LHCN-M2 (cell line): ENCODE results near the genes OR2A25, OR2A2, OR2A1, ARHGEF5 and NOBOX.

GRCh38 chr7:142815097-142815476 lies 39.8 kb upstream of the EPHB6 start:
- RAMPAGE, long total RNA, result no peak

DNA sequence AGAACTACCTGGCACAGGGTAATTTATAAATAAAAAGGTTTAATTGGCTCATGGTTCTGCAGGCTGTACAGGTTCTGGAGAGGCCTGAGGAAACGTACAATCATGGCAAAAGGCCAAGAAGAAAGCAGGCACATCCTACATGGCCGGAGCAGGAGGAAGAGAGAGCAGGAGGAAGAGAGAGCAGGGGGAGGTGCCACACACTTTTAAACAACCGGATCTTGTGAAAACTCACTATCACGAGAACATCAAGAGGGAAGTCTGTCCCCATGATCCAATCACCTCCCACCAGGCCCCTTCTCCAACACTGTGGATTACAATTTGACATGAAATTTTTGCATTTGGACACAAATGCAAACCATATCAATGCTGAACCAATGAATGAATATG lies 6.1 kb downstream of the TRPV5 start:
- RAMPAGE, long total RNA, result no peak

DNA sequence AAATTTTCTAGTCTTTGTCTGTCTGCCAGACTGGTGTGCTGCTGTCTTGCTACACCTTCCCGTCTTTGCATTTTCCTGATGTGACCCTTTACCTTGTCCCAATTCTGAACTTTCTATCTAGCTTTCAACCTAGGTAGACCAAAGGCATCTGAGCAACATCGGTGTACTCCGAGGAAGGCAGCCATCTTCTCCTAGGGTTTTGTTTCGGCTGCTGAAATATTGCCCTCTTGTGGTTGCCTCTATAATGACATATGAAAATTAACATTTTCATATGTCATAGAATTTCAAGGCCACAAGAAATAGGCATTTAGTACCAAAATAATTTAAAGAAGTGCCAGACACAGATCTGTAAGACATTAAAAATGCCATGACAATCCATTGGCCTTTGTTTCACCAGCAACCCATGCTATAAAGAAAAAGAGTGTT lies 23.5 kb downstream of the OR9A2 start:
- RAMPAGE, long total RNA, result no peak

GRCh38 chr7:143172397-143172797 lies 10.8 kb upstream of the TAS2R39 start:
- RAMPAGE, long total RNA, result no peak

DNA sequence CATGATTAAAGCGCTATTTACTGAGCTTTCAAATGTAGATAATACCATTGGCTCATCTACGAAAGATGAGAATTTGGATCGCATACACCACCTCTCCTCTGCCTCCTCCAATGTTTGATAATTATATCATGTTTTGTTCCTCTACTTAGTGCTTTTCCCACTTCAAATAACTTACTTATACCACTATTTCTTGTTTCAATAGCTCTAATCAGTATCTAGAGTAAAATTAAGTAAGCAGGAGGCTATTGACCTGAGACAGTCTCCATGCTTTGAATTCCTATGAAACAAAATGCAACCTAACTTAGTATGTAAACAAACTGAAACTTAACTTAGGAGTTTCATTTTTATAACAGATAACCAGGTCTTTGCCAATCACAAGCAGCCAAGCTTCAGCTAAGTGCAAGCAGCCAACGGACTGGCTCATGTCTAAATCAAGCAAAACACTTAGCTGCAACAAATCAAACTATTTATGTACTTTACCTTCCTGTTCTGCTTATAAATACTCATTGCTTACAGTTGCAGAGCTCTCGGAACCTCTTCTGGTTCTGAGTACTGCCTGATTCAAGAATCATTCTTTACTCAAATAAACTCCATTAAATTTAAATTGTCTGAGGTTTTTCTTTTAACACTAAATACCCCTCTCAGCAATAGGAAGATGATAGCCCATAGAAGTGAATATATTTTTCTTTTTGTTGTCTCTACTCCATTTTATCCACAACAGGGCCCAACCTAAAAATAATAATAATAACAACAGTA lies 4.4 kb upstream of the GSTK1 start:
- RAMPAGE, long total RNA, result no peak

GRCh38 chr7:143268607-143269769 lies 5.7 kb downstream of the GSTK1 start:
- RAMPAGE, long total RNA, result no peak

- RAMPAGE, long total RNA, result no peak
Measured at GRCh38 chr7:143283215-143283880, 1.4 kb upstream of the TMEM139 start.

DNA sequence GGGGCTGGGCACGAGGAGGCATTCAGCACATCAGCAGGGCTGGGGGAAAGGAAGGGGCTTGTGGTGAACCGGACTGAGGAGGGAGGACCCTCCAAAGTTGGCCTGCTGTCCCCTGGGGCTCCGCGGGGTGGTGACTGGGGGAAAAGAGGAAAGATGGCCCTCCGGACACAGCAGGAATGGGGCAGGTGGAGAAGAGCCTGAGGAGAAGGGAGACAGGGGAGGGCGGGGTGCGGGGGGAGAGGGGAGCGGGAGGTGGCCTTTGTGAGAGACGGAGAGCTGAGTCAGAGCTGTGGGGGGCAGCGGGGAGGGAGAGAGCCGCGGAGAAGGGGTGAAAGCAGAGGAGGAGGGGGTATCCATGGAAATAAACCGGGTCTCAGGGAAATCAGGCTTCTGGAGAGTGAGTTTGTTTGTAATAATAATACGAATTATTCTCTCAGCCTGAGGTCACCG lies 1.4 kb downstream of the FAM131B start:
- RAMPAGE, long total RNA, result no peak

DNA sequence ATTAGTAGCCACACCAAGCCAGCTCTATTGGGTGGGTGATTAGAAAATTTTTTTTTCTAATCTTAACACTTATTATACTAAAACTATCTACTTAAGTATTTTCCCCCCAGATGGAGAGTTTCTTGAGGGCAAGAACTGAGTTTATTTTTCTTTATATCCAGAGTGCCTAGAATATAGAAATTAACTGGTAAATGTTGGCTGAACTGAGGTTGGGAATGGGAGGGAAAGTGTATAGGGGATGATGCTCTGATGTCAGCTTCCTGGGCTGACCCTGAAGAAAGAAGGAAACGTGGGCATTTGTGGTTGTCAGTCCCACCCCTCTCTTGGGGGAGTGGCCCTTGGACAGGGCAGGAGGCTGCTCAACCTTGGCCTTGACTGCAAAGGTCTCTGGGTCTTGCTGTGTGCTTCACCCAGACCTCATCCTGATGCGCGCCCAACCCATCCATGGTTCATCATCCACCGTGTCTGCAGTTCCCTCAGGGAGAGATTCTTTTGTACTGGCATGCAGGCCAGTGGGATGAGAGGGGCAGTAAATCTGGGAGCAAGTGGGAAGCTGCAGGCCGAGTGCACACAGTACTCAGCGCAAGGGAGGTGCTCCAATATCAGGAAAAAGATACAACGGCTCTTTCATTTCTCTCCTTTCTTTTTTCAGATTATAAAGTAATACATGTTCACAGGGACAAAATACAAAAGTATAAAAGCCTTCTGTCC lies 4.8 kb upstream of the ZYX start:
- RAMPAGE, long total RNA, result no peak

DNA sequence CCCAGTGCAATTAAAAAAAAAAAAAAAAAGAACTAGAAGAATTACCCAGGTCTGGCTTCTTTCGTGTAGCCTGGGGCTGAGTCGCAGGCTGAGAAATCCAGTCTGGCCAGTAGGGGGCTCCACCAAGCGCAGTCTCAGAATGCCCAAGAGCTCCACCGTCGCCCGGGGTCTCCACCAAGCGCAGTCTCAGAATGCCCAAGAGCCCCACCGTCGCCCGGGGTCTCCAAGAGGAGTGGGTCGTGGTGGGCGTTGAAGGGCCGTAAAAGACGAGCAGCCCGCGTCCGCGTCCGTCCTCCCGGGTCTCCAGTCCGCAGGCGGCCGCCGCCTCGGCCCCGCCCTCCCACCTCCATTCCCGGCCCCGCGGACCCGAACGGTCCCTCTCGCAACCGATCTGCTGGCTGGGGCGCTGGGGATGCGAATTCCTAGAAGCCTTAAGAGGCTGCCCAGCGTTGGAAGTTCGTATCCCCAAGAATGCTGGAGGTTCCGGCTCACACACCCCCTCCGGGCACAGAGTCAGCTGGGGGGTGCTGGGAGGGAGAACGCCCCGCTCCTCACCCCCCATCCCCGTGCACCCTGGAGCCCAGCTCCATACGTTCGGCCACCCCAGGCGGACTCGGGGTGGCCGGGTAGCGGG lies 807 bp upstream of the ZYX start:
- RAMPAGE, long total RNA, result no peak

DNA sequence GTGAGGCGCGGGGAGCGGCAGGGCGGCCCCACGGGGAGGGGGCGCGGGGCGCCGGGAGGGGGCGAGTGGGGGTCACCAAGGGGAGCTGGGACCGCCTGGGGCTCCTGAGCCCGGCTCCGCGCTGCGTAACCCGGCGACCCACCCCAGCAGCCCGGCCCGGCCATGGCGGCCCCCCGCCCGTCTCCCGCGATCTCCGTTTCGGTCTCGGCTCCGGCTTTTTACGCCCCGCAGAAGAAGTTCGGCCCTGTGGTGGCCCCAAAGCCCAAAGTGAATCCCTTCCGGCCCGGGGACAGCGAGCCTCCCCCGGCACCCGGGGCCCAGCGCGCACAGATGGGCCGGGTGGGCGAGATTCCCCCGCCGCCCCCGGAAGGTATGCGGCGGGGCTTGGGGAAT lies 261 bp downstream of the ZYX start:
- RAMPAGE, long total RNA, result no peak

GRCh38 chr7:143390982-143391768 lies 10.0 kb downstream of the ZYX start:
- RAMPAGE, long total RNA, result no peak

GRCh38 chr7:143436518-143437187 lies 6.6 kb upstream of the TAS2R60 start:
- RAMPAGE, long total RNA, result no peak

DNA sequence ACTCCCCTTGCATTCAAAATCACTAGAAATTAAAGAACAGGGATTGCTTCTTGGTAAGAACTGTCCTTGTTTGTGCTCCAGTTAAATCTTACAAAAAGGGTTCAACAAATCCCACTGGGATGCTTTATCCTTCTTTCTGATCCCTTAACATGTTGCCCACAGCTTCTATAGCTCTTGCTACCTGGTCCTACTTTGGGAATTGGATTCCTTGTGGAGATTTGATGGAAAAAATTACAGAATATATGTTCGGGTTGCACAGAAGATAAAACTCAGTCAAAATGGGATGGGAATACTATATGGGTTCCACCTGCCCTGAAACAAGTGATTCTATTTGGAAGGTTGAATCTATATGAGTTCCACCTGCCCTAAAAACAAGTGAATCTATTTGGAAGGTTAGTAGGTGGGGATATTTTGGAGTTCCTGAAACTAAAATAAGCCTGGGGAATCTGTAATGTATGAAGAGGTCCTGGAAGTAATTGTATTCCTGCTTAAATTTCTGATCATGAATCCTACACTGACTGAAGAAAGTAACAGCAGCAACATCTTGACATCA lies at the start of gene OR2A25:
Gene OR2A25 (plus strand): TSS at position 307 of the 553 bp plus-strand sequence.
- RAMPAGE, long total RNA, result no peak

GRCh38 chr7:144109337-144109668 lies at the start of gene OR2A2:
TSS of gene OR2A2 (plus strand) at chr7:144109583.
- RAMPAGE, long total RNA, result no peak

DNA sequence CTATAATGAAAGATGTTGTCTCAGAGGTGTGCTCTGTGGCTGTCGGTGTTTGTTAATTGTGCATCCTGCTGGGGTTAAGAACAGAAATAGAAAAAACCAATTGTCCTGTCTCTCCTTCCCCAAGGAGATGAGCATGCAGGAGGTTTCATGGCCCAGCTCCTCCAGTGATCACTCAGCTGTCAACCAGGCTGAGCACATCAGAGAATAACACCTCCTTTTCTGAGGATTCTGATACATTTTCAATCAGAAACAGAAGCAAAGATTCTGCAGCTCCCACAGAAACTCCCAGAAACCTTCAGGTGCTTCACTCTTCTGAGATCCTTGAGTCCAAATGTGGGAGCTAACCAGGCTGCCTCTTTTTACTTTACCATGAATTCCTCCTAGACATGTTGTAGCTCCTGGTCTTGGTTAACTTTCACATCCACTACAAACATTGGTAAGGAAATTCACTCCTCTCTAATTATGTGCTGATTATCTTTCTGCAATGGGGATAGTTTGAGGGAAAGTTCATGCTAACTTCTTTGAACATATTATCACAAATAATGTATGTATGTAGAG lies at the start of gene OR2A1:
Gene OR2A1 (plus strand): TSS at position 308 of the 558 bp plus-strand sequence.
- RAMPAGE, long total RNA, result no peak

DNA sequence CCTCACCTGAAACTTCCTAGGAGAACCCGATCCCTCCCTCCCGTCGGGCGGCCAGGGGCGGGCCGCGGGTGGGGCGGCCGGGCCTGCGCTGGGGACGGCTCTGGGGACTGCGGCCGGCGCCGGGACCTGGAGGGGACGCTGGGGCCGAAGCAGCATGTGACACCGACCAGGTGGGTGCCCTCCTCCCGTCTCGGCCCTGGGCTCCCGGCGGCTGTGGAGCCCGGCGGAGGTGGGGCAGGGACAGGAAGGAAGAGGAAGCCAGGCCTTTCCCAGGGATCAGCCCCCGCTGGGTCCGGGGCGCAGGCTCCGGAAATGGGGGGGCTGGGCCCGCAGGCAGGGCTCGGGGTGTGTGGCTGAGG lies at the start of gene ARHGEF5:
Gene ARHGEF5 (plus strand): TSS at position 71 of the 359 bp plus-strand sequence.
- RAMPAGE, long total RNA, result no peak

DNA sequence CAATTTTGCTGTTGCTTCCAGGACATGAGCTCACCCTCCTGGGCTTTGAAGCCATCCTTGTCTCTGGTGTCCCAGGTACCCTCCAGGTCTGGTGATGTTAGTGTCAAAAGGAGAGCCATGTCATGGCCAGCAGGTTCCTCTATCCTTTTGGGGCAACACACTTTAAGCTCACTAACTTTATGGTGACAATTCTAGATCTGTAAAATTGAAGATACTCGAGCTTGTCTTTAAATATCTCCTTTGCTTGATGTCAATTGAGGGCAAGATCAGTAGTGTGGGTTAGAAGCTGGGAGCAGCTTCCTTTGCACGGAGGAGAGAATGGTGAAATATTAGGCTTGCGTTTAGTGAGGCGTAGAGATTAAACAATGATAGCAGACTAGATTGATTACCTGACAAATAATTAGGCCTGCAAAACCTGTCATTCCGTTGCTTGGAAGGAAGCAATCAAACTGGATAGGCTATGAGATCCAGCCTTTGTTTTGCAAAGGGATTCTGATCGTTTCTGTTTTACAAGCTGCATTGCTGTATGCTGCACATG lies at the start of gene NOBOX:
Gene NOBOX (minus strand): TSS at position 119 of the 538 bp plus-strand sequence.
- RAMPAGE, long total RNA, result no peak

GRCh38 chr7:144842089-144843057 lies 6.5 kb upstream of the TPK1 start:
- RAMPAGE, long total RNA, result no peak

- RAMPAGE, long total RNA, result no peak
Measured at GRCh38 chr7:146018877-146019948, 97.4 kb upstream of the CNTNAP2 start.